GM06990 (cell line): ENCODE results near the gene CNEP1R1.

- RRBS = no CpG with 5 or more reads among the region's 9 CpGs
Observed at GRCh38 chr16:49833816-49834161, 22.1 kb downstream of the ZNF423 start.

DNA sequence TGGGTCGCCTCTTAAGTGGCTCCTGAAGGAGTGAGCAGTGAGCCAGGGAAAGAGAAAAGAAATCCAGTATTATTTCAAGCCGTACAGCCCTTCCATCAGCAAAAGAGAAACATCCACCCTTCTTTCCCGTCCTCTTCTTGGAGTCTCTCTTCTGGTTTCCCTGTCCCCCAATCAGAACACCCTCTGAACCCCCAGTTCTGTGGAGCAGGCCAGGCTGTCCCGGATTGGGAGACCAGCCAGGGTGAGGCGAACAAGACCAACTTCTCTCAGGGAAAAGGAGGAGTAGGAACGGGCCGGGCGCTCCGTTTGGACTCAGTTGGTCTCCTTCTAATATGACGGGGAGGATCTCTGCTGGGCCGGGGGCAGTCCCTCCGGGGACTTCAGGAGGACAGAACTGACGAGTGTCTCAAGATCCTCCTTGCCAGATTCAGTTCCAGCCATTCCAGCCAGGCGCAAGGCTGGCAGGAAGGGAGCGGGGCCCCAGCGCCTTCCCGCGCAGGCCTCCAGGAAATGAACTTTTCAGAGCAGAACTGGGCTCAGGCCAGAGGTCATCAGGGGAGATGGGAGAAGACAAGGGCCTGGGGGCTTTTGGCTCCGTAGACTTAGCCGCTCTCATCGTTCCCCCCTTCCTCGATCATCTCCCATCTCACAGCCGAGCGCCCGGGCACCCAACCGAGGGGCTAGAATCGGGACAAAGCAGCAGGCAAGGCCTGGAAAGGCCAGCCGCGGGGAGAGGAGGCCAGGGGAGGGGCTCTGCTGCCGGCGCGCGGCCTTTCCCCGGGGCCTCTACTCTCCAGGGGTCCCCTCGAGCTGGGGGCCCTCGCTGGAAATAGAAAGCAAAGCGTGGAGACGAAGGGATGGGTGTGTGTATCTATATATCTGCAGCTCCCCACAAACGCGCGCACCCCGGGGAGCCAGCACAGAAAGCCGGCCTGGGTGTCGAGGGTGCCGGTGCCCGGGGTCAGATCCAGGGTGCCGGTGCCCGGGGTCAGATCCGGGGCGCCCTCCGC, 1.6 kb downstream of the ZNF423 start:
- RRBS = 57% methylated on average over 16 of the region's 51 CpGs

GRCh38 chr16:49923949-49924531, 68.1 kb upstream of the ZNF423 start:
- RRBS = no CpG with 5 or more reads among the region's 9 CpGs

- RRBS = 3% methylated on average over 19 of the region's 47 CpGs
Observed at GRCh38 chr16:50024835-50025369, at the start of gene CNEP1R1. TSS of gene CNEP1R1 (plus strand) at chr16:50025225.

DNA sequence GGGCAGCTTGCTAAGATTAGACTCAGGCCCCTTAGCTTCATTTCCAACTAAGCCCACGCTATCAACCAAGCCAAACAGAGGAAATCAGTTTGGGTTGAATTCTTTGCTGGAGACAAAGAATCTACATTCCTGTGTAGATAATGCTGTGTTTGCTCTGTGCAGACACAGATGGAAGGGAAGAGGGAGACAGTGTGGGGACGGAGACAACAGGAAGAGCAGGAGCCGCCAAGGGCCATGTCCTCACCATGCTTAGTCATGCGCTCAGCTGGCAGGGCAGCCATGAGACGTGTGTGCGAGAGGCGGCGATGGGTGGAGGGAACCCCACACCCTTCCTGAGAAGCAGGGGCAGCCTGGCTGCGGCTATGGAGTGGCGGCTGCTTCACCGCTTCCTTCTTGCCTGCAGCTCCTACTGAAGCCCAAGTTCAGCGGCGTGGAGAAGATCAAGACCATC, 47.2 kb downstream of the ADCY7 start:
- RRBS = no CpG with 5 or more reads among the region's 13 CpGs

- RRBS = no CpG with 5 or more reads among the region's 9 CpGs
Observed at GRCh38 chr16:50552404-50553252, 4.4 kb downstream of the NKD1 start.

GRCh38 chr16:50585188-50585831, 37.1 kb downstream of the NKD1 start:
- RRBS = 95% methylated on average over 3 of the region's 18 CpGs

GRCh38 chr16:50666564-50667084, 14.5 kb downstream of the SNX20 start:
- RRBS = no CpG with 5 or more reads among the region's 3 CpGs

DNA sequence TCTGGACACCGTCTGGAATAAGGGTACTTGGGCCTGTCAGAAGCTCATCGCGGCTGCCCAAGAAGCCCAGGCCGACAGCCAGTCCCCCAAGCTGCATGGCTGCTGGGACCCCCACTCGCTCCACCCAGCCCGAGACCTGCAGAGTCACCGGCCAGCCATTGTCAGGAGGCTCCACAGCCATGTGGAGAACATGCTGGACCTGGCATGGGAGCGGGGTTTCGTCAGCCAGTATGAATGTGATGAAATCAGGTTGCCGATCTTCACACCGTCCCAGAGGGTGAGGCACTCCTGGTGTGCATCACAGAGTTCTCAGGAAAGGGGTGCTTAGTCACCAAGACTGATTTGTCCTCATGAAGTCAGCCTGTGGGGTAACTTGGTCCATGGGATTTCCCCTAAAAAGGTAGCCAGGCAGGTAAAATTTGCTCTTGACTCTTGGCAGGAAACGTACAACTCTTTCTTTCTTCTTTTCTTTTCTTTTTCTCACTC, 6.3 kb downstream of the NOD2 start:
- RRBS = no CpG with 5 or more reads among the region's 12 CpGs

DNA sequence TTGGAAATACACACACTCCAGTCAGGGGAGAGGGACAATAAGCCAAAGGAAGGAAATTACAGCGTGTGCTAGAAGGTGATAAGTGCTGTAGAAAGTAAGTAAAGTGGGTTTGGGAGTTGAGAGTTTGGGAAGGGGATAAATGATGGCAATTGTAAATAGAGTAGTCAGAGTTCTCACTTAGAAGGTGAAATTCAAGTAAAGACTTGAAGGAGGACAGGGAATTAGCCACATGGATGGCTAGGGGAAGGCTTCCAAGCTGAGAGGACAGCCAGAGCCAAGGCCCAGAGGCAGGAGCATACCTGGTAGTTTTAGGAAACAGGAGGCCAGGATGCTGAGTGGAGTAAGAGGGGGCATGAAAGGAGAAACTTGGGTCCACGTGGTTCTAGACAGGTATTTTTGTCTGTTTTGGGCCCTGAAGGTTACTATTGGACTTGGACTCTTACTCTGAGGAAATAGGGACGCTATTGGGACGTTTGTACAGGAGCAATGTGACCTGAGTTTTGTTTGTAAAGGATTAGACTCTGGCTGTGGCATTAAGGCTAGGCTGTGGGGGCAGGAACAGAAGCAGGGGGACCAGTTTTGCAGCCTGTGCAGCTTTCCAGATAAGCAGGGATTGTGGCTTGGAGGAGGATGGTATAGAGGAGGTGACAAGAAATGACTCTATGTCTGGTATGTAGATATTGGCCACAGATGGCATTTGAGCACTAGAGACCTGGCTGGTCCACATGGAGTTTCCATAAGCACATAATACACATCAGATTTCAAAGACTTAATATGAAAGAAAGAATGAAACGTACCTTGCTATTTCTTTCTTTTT, 12.7 kb downstream of the NOD2 start:
- RRBS = no CpG with 5 or more reads among the region's 5 CpGs

- RRBS = no CpG with 5 or more reads among the region's 12 CpGs
Observed at GRCh38 chr16:50859621-50860383, 117.9 kb downstream of the CYLD start.

GRCh38 chr16:51057952-51058404, 93.1 kb downstream of the SALL1 start:
- RRBS = no CpG with 5 or more reads among the region's 2 CpGs

GRCh38 chr16:51115229-51115545, 35.9 kb downstream of the SALL1 start:
- RRBS = no CpG with 5 or more reads among the region's 6 CpGs

- RRBS = no CpG with 5 or more reads among the region's 10 CpGs
Observed at GRCh38 chr16:51131380-51131923, 19.6 kb downstream of the SALL1 start.

- RRBS = 23% methylated on average over 14 of the region's 26 CpGs
Observed at GRCh38 chr16:51155100-51155765, 4.2 kb upstream of the SALL1 start.

GRCh38 chr16:51155766-51156826, 5.0 kb upstream of the SALL1 start:
- RRBS = no CpG with 5 or more reads among the region's 63 CpGs

DNA sequence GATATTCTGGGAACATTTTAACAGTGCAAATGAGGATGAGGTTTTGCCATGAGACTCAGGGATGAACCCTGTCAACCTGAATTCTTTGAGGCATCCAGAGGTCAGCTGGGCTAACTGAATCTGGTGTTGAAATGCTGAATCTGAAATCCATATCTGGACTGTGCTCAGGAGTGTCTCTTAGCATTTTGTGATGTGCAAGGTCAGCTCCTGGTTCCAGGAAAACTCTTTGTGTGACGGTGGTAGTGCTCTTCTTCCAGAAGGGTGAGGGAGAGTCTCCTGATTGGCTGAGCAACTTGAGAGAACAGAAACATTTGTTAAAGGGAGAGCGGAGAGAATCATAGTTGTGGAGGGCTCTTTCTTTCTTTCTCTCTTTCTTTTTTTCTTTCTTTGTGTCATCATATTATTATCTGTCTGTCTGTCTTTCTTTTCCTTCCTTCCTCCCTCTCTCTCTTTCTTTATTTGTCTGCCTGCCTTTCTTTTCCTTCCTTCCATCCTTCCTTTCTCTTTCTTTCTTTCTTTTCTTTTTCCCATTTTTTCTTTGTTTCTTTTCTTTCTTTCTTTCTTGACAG, 276.2 kb upstream of the SALL1 start:
- RRBS = no CpG with 5 or more reads among the region's 2 CpGs

DNA sequence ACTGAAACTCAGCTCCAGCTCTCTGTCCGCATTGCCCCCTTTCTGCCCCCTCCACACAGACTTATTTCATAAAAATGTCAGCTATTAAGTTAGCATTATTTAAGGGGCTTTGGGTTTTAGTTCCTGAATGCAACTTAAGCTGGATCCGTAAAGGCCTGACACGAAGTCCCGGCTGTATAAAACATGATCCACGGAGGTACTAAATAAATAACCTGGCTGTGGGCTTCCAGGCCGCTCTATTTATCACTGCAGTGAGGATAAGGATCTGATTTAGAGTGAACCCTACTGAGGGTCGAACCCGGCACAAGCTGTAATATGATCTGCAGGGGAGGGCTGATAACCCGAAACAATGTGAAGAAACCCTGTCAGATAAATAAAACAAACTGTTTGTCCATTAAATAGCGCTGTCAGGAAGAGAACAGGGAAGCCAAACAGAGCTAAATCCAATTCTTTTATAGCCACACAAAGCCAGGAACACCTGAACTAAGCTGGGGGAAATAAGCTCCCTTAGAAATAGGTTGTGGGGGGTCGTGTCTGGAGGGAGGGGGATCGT, 375.5 kb upstream of the SALL1 start:
- RRBS = no CpG with 5 or more reads among the region's 12 CpGs

DNA sequence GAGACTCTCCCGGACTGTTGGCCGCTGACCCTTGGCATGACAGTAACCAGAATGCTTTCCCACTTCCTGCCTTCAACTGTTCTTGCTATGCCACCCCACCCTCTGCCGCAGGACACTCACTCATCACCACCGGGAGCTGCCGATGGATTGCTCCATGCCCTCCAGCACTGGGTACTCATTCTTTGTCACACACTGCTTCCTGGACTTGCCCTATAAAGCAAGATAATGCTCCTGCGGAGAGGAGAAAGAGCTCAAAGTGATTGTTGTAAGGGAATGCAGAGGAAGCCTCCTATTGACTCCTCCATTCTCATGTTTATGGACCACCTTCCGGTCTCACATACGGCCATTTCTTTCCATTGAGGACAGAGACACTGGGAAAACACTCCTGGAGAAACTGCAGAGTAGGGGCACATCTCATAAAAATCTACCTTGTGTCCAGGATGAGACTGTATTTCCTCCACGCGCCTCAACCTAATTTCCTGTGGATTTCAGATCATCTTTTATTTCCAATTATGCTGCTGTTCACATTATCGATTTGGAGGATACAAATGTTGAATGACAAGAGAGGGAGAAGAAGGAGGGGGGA, 485.9 kb upstream of the SALL1 start:
- RRBS = 23% methylated on average over 4 of the region's 11 CpGs